SJCRH30 (cell line): Measurements from ENCODE around the gene TRIM63.

GRCh38 chr1:26036028-26036294 is 10.0 kb downstream of the SLC30A2 start:
- RAMPAGE, long total RNA, result no peak

GRCh38 chr1:26067492-26068037 is at the start of gene TRIM63:
Gene TRIM63 (minus strand): TSS chr1:26067630.
- RAMPAGE, long total RNA, result no peak

- RAMPAGE, long total RNA, result no peak
These were observed 14.3 kb upstream of the TRIM63 start for GRCh38 chr1:26081542-26082251.

DNA sequence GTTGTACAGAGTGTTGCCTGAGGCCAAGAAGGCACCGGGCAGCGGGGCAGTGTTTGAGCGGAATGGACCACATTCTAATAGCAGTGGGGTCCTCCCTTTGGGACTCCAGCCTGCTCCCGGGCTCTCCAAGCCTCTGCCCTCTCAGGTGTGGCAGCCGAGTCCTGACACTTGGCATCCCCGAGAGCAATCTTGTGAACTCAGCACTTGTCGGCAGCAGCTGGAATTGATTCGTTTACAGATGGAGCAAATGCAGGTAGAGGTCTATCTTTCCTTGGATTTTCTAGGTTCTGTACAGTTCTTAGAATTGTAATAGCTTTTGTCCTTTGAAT is 21.6 kb downstream of the CEP85 start:
- RAMPAGE, long total RNA, result no peak

GRCh38 chr1:26279322-26279901 is 474 bp upstream of the SH3BGRL3 start:
- RAMPAGE, long total RNA, result no peak

- RAMPAGE, long total RNA, result no peak
These were observed 4.8 kb downstream of the SH3BGRL3 start for GRCh38 chr1:26284315-26285408.

DNA sequence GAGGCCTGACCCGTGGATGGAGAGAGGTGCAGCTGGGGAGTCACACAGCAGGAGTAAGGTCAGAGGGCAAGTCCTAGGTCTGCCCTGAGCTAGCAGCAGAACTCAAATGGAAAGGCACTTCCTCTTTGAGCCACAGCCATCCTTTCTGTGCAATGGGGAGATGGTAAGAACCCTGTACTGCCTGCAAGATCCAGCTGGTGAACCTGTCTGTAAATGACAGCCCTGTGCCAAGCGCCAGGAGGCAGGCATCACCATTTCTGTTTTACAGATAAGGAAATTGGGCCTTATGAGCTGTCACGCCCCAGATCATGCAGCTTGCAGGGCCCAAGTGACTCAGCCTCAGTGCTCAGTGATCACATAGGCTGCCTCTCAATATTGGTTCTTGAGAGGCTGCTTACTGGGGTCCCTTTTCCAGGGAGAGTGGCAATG is 8.7 kb downstream of the SH3BGRL3 start:
- RAMPAGE, long total RNA, result no peak

DNA sequence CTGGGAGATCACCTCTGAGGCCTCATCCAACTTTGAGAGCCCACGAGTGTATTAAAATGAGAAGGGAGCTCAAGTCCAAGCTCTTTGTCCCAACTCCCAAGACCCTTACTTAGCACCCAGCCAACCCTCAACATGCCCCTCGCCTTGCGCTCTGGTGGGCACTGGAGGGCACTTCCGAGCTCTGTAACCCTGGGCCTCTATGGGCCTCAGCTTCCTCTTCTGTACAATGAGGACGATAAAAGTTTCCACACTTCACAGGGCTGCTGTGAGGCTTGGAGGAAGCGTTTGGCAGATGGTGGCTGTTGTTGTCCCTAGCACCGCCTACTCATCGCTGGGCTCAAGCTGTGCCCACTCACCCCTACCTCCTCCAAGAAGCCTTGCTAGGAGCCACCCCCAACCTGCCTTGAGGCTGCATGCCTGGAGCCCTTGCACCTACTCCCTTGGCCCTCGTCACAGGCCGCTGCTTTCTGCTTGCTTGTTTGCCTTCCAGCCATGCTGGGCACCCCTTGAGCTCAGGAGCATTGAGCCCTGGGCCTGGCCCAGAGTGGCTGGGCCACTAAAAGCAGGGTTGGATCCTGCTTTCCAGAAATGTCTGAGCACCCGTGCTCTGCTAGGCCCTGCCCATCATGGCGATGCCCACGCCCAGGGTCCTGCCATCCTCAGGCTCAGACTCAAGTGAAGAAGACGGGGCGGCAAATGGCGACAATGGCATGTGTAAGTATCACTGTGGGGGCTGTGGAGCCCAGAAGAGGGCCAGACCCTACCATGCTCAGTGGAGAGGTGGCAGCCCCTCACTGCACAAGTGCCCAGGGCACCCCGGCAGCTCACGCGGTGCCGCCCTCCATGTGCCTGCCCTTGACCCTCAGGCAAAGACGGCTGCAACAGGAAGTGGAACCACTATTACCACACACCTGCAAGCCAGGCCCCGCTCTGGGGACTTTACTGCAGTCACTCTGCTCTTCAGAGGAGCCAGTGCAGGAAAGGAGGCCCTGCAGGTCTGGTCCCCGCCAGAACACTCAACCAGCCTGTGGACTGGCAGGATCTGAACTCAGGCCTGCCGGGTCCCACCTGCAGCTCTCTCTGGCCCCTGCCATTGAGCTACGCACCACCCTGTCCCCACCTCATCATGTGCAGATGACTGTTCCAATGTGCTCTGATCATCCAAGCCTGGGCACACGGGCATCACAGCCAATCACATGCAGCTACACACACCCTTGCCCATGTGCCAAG is 9.5 kb downstream of the SH3BGRL3 start:
- RAMPAGE, long total RNA, result no peak

DNA sequence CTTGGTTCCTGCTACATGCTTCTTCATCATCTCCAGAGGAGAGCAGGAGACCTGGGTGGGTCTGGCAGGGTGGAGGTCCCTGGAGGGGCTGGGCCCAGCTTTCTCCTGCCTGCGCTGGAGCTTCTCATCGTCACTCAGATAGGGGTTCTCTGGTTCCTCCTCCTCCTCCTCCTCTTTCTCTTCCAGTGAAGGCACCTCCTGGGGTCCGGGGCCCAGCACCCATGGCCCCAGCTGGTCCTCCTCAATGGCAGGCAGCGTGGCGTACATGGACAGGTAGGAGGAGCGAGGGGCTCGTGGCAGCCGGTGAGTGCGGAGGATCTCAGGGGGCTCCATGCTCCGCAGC is 10.0 kb downstream of the CRYBG2 start:
- RAMPAGE, long total RNA, result no peak

GRCh38 chr1:26473353-26473961 is 1.2 kb downstream of the HMGN2 start:
- RAMPAGE, long total RNA, result no peak

DNA sequence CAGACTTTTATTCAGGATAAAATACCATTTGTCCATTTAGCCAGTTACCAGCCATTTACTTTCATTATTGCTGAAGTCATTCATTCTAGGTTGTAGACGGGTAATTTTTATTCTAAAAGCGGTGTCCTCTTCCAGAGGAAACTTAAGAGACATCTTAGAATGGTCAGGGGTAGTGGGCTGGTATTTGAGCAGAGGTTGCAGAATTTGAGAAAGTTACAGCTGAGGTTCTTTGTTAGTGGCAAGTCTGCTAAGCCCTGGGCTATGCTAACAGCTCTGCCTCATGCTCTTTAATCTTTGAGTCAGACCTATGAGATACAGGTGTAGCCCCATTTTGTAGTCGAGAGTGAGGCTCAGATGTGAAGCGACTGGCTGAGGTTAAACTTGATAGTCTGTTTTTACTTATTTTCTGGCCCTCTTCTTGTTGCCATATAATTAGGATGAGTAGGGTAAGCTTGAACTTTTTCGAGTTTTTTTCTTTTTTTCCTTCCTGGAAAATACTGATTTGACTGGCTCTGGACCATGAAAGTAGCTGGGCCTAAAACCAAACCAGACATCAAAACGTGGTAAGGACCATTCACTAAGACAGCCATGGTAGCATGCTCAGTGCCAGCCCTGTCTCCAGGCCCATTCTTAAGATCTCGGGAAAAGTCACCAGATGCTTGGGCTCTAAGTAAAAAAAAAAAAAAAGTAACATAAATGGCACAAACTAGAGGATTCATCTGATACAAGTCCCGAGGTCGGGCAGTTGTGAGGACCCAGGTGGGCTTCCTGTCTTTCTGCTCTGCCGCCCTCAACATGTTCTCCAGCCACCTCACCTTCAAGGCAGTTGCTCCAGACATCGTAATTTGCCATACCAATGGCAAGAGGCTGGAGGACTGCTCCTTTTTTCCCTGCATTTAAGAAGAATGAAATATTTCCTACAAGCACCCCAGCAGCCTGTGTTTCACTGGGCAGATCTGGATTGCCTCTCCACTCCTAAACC is 4.9 kb downstream of the HMGN2 start:
- RAMPAGE, long total RNA, result no peak

GRCh38 chr1:26561234-26561961 is 31.8 kb downstream of the RPS6KA1 start:
- RAMPAGE, long total RNA, result no peak

DNA sequence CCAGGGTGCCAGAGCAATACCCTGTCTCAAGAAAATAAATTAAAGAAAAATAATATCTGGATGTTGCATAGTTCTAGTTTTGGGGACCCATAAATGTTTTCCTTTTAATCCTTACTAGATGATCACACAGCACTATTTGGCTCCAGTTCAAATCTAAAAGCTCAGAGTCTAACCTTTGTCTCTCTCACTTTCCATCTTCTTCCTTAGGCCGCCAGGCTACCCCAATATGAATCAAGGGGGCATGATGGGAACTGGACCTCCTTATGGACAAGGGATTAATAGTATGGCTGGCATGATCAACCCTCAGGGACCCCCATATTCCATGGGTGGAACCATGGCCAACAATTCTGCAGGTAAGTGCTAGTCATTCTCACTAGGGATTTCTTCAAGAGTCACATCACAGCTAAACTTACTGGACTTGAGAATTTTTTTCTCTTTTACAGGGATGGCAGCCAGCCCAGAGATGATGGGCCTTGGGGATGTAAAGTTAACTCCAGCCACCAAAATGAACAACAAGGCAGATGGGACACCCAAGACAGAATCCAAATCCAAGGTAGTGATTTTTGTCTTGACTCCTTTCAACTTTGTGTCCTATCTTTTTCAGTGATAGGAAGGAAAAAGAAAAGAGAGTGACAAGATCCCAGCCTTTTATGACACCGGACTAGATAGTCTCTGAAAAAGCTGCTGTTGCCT is 21.6 kb upstream of the PIGV start:
- RAMPAGE, long total RNA, result no peak

GRCh38 chr1:26838796-26839315 is 12.4 kb downstream of the ZDHHC18 start:
- RAMPAGE, long total RNA, result no peak

DNA sequence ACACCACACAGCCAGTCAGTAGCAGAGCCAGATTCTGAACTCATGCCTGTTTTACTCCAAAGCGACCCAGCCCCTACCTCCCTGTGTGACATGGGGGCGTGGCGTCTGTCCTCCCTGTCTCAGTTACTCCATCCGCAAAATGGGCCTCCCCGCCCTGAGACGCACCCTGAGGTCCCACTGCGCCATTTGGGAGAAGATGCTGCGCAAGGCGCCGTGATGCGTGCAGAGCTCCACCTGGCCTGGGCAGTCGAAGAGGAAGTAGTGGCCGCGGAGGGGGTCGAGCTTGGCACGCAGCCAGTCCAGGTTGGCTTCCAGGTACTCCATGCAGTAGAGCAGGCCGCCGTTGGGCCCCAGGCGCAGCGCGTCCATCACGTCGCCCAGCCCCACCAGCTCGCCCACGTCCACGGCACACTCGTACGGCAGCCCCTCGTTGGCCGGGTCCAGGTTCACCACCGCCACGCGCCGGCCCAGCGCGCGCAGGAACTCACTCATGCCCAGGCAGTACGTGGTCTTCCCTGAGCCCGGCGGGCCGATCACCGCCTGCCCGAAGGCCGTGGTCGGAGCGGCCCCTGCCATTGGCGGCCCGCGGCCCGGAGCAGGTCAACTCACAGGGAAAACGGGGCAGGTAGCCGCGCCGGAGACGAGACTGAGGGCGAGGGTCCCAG is 430 bp downstream of the GPN2 start:
- RAMPAGE, long total RNA, result no peak

DNA sequence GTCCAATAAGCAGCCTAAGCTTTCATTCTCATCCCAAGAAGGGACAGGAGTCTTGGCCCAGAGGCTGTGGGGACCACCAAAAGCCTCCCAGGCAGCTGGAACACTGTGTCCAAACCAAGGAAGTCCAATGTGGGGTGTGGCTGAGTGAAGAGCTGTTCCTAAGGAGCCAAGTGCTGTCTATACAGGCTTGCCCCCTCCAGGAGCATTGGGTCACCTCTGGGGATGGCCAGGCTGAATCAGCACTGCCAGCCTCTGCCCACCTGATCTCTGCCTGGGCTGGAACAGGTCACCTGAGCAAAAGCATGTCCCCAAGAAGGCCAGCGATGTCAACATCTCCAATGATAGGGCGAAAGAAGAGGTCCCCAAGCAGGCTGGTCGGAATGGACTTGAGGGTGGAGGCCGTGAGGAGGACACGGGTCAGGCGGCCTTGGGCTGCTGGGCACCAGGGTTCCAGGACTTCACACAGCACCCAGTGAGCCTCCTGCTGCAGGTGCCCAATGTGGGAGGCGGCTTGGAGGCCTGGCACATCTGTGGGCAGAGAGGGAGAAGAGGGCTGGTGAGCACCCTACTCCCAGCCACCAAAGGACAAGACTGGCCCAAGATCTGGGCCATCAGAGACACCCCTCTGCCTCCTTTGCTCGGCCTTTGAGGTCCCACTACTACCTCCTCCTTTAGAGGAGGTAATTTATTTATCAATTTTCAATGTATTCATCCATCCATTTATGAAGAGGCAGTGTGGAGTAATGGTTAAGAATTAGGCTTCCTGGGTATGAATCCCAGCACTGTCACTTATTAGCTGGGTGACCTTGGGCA is 2.0 kb downstream of the NR0B2 start:
- RAMPAGE, long total RNA, result no peak

DNA sequence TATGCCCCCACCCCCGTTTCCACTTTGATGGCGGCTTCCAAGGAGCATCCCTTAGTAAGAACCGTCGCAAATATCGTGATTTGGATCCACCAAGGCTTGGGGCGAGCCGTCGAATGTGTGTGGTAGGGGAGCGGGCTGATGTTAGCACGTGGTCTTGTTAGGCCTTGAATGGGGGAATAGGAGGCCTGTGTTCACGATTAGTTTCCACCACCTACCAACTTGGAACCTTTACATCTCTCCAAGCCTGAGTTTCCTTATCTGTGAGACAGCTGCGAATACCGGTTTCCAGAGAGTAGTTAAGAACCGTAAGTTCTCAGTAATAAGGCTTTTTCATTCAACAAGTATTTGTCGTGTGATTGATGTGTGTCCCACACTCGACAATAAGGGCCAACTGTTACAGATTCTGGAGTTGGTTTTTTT is 655 bp downstream of the NUDC start:
- RAMPAGE, long total RNA, result no peak

- RAMPAGE, long total RNA, result no peak
These were observed 1.0 kb downstream of the NUDC start for GRCh38 chr1:26922608-26922947.

- RAMPAGE, long total RNA, result no peak
These were observed 7.3 kb downstream of the TRNP1 start for GRCh38 chr1:27000634-27001263.

DNA sequence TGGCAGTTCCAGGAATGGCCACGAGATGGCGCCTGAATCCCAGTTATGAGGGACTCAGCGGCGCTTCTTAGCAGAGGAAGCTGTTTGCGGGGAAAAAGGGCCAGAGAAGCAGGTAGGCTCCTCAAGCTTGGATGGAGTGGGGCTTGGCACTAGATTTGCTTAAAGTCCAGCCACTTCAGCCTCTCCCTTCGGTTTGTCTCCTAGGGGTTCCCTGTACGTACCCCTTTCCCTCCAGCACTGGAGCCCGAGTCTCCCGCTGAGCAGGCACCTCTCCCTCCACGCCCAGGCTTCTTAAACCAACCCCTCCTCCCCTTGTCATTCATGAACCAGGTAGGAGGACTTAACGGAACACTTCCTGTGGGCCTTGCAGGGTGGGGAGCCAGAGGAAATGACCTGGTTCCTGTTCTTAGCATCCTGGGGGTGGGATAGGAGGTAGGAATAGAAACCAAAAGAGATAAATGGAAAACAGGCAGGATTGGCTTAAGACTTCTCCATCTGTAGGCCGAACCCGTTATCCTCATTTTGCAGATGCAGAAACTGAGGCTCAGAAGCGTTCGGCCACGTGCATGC is 32.1 kb upstream of the TENT5B start:
- RAMPAGE, long total RNA, result no peak